LHCN-M2 (cell line): ENCODE measurements around the gene CABP7.

GRCh38 chr22:26671444-26672105, 49.8 kb downstream of the CRYBA4 start:
- RAMPAGE, long total RNA, result no peak

DNA sequence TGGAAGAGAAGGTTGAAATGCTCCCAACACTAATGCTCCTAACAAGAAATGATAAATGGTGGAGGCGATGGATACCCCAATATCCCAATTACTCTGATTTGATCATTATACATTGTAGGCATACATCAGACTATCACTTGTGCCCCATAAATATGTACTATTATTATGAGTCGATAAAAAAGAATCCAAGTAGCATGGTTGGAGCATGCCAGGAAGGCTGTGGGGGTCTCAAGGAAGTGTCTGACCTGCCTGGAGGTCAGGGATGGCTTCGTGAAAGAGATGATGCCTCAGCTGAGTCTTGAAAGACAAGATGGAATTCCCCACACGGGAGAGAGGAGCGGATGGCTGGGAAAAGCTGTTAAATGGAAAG, 143.0 kb downstream of the CRYBA4 start:
- RAMPAGE, long total RNA, result no peak

DNA sequence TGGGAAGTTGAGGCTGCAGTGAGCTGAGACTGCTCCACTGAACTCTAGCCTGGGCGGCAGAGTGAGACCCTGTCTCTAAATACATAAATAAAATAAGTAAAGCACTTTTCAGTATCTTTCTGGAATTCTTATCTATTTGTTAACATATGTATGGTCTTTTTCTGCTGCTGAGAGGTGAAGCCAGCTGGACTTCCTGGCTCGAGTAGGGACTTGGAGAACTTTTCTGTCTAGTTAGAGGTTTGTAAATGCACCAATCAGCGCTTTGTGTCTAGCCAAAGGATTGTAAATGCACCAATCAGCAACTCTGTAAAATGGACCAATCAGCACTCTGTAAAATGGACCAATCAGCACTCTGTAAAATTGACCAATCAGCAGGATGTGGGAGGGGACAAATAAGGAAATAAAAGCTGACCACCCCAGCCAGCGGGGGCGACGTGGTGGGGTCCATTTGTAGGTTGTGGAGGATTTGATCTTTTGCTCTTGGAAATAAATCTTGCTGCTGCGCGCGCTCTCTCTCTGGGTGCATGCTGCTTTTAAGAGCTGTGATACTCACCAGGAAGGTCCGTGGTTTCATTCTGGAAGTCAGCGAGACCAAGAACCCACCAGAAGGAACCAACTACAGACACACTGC, 238.5 kb downstream of the CRYBA4 start:
- RAMPAGE, long total RNA, result no peak

GRCh38 chr22:26892357-26893298, 270.9 kb downstream of the CRYBA4 start:
- RAMPAGE, long total RNA, result no peak

DNA sequence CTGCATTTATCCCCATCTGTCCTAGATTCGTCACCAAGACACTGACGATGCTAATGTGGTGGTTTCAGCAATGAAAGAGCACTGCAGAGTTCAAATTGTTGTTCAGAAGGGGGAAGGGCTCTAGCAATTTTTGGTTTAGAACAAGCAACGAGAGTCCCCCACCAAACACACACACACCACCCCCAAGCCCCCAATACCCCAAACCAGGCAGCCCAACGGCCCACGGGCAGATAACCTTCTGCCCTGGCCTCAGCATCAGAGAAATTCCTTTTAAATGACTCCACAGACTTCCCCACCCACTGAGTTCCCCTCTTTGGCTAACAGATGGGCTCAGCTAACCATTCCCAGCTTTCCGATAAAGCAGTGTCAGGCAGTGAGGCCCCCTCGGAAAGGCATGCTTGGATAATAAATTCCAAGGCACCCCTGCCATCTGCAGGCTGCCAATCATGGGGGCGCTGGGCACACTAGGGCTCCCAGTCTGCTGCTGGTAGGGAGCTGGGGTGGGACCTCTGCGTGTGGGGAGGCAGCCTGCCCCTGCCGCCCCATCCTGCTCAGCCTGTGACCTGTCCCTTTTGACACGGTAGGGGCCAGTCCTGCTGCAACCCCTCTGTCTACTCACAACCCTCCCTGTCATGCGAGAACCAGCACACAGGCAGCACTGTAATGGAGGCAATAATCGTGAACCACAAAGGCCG, 489.2 kb downstream of the CRYBA4 start:
- RAMPAGE, long total RNA, result no peak

GRCh38 chr22:27113124-27113689, 491.4 kb downstream of the CRYBA4 start:
- RAMPAGE, long total RNA, result no peak

GRCh38 chr22:27416672-27417263, 384.8 kb downstream of the MN1 start:
- RAMPAGE, long total RNA, result no peak

DNA sequence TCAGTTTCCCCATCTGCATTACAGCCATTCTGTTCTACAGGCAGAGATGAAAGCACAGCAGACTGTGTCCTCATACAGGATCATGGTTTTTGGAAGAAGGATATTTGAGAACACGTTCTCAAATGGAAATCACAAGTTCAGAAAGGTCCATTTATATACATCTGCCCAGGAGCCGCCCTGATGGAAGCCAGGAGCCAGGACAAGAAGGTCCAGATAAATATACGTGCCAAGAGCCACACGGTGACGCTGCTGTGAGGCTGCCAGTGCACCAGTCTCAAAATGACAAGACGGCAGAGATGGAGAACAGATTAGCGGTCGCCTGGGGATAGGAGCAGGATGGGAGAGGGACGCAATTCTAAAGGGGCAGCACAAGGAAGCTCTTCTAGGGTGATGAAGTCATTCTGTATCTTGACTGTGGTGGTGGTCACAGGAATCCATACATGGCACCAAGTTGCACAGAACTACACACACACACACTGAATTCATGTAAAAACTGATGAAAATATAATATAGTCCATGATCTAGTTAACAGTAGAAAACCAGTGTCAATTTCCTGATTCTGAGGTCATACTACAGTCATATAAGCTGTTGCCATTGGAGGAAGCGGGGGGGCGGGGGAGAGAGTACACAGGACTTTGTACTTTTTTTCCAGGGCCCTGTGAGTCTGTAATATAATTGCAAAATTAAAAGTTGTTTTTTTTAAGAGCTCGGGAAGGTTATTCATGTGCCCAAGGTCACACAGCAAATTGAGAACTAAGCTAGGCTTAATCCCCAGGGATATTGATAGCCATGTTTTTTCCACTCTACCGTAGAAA, 312.6 kb downstream of the MN1 start:
- RAMPAGE, long total RNA, result no peak

GRCh38 chr22:27775690-27776047, 25.9 kb downstream of the MN1 start:
- RAMPAGE, long total RNA, result no peak

DNA sequence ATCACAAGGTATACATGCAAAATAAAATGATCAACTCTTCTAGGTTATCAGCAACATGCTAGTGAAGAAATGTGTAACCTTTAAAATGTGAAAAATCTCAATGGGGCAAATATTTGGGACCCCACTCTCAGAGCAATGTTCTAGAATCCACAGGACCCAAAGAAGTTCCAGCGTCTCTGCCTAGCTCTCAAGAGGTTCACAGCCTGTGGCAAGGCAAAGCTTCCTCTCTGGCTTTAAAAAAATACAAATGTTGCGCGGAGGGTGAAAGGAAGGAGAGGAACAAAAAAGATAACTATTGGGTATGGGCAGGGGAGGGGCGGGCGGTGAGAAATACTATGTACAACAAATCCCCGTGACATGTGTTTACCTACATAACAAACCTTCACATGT, 53.6 kb downstream of the PITPNB start:
- RAMPAGE, long total RNA, result no peak

GRCh38 chr22:28299433-28300352, 379.9 kb downstream of the TTC28 start:
- RAMPAGE, long total RNA, result no peak

GRCh38 chr22:28443433-28444012, 236.1 kb downstream of the TTC28 start:
- RAMPAGE, long total RNA, result no peak

- RAMPAGE, long total RNA, result no peak
These were observed 102.7 kb downstream of the TTC28 start for GRCh38 chr22:28576887-28577366.

GRCh38 chr22:28794566-28795607, 22.4 kb downstream of the CCDC117 start:
- RAMPAGE, long total RNA, result no peak

GRCh38 chr22:28822772-28823575, 50.5 kb downstream of the CCDC117 start:
- RAMPAGE, long total RNA, result no peak

DNA sequence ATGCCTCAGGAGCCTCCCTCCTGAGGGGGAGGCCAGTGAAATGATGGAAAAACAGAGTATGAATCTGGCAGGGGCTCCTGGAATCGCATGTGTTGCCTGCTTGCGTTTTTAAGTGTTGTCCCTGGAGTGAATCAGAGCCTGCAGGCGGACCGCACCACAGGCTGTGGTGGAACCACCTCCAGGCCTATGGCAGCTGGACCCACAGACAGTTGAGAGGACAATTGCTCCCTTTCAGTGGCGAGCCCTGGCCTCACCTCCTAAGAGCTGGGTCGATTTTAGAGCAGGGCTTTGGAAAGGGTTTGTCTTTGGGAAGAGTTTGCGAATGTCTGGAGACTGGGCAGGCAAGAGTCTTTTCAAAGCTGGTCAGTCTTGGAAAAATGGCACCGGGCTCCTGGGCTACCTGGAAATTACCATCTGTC, 963 bp upstream of the C22orf31 start:
- RAMPAGE, long total RNA, result no peak

DNA sequence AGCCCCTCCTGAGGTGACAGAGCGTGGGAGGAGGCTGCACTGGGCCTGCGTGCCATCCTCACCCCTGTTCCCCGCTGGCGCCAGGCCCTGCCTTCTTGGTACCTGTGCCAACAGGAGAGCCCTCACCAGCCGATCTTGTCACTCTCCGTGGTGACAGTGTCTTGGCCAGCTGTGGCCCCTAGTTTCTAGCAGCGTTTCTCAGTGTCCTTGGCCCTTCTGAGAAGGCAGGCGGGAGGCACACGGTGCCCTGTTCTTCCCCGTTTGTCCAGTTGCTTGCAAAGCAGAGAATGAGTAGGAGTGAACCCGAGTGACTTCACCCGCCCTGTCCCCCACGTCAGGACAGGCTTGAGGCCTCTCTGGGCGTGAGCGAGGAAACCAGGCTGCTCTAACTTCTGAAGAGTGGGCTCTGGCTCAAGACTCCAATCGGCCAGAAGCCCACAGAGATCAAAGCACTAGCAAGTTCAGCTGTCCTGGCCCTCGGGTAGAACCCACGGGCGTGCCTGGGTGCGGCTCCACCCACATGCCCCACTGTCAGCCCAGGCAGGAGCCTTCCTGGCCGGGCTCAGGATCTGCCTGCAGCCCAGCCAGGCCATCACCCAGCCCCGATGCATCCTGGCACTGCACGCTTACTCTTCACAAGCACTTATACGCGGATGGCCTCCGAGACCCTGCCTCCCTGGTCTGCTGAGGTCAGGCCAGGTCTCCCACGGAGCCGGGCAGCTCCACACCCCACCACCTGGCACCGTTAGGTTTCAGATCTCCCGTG, 60.1 kb upstream of the EMID1 start:
- RAMPAGE, long total RNA, result no peak

DNA sequence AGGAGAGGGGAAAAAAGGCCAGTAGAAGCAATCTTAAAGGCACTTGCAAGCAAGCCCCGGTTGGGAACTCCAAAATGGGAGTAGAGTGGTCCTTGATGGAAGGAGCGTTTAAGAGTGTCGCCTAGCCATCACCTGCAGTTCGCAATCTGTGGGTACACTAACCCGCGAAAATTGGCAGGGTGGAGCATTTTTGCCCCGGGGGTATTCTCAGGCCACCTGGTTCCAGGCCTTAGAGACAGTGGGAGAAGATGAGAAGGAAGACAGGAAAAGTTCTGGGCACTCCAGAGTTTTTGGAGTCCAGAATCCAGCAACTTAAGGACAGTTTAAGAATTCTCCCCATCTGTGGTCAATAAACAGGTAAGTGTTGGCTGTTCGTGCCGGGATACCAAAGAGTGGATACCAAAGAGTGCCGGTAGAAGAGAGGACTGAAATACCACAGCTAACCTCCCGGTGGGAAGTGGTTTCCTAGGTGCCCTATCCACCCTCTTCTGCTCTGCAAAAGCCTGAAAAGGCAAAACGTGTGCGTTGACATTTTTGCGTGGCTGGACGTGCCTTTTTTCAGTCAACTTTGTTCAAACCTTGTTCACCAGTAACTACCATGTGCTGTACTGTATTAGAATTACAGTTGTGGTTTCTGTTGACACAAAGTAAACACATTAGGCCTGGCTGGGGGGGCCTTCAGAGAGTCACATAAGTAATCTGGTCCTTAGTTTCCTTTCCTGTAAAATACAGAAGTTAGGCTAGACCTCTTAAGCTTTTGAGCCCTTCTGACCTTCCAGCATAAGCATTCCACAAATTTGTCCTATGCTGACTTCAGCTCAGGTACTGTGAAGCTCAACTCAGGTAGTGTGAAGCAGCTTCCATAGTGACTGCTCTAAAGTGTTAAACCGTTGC, 1.5 kb downstream of the EWSR1 start:
- RAMPAGE, long total RNA, result no peak

- RAMPAGE, long total RNA, result no peak
These were observed 9.9 kb downstream of the NEFH start for GRCh38 chr22:29489900-29490417.

GRCh38 chr22:29719778-29720298, at the start of gene CABP7:
CABP7 (plus strand) TSS chr22:29720003.
- RAMPAGE, long total RNA, result no peak